Subcutaneous adipose tissue (tissue), 3 donors: ENCODE measurements around the gene KAT2B.

DNA sequence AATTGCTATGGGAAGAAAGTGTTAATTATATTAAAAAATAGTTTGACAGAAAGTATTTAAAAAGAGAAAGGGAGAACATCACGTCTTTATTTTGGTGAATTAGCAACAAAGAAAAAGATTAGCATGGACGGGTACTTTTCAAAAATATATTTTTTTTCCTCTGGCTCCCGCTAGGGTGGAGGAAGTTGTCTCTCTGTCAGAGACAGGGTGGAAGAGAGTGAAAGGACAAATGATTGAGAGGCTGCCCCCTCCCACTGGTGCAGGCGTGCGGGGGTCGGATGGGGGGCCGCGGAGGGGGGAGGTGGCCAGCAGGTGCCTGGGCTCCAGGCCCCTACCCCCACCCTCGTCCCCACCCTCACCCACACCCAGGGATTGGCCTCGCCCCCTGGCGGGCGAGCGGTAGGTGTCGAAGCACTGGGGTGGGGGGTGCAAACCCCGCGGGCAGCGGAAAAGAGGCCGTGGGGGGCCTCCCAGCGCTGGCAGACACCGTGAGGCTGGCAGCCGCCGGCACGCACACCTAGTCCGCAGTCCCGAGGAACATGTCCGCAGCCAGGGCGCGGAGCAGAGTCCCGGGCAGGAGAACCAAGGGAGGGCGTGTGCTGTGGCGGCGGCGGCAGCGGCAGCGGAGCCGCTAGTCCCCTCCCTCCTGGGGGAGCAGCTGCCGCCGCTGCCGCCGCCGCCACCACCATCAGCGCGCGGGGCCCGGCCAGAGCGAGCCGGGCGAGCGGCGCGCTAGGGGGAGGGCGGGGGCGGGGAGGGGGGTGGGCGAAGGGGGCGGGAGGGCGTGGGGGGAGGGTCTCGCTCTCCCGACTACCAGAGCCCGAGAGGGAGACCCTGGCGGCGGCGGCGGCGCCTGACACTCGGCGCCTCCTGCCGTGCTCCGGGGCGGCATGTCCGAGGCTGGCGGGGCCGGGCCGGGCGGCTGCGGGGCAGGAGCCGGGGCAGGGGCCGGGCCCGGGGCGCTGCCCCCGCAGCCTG, at the start of gene KAT2B:
TSS of gene KAT2B (plus strand) at position 859 of the 978 bp plus-strand sequence.
- PRO-cap = bidirectional peak, plus-strand start at position 447 of the sequence, minus-strand start at position 345 of the sequence; bidirectional peak, plus-strand start at position 688 of the sequence, minus-strand start at position 568 of the sequence
- RAMPAGE, long total RNA, 3 experiments = start-site peak on the plus strand in 1 of 3 experiments, centred at position 278 of the sequence, 5 reads per replicate

GRCh38 chr3:20122315-20122867, 63.6 kb downstream of the SGO1 start:
- PRO-cap = no peak
- RAMPAGE, long total RNA, 3 experiments = no peak in any of the 3 experiments

GRCh38 chr3:20236377-20236959, 50.5 kb upstream of the SGO1 start:
- PRO-cap = no peak
- RAMPAGE, long total RNA, 3 experiments = no peak in any of the 3 experiments

- PRO-cap = no peak
- RAMPAGE, long total RNA, 3 experiments = no peak in any of the 3 experiments
These were observed 44.3 kb upstream of the ZNF385D start for GRCh38 chr3:21795209-21795740.

DNA sequence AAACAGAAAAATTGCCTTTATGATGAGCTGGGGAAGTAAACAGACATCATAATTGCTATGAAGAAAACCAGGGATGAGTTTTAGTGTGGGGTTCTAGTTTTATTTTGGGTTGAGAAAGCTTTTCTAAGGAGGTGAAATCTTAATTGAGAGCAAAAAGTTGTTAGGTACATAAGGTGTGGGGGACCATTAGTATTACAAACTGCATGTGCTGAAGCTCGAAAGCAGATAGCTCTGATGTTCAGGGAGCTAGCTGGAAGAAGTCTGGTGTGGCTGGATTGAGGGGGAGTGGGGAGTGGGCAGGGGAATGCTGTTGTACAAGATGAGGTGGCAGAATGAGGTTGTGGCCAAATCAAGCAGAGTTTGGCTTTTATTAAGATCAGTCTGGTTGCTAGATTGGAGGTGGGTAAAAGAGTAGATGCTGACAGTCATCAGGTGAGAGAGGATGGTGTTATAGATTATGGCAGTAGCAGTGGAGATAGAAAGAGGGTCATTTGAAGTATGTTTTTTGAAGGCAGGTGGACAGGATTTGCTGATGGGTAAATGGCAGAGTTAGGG, 32.1 kb downstream of the UBE2E2 start:
- PRO-cap = no peak
- RAMPAGE, long total RNA, 3 experiments = start-site peak on the plus strand in 1 of 3 experiments, centred at position 490 of the sequence, 20 reads per replicate

DNA sequence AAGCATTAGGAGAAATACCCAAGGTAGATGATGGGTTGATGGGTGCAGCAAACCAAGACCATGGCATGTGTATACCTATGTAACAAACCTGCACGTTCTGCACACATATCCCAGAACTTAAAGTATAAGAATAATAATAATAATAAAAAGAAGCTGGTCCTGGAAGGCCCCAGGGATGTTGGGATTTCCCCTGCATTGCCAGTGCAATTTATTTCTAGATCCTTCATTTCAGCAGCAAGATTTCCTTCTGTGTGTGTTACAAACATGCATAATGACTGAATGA, 186.9 kb upstream of the UBE2E1 start:
- PRO-cap = no peak
- RAMPAGE, long total RNA, 3 experiments = no peak in any of the 3 experiments

GRCh38 chr3:23663197-23663423, 142.6 kb upstream of the UBE2E1 start:
- PRO-cap = no peak
- RAMPAGE, long total RNA, 3 experiments = no peak in any of the 3 experiments

- PRO-cap = no peak
- RAMPAGE, long total RNA, 3 experiments = no peak in any of the 3 experiments
These were observed 133.7 kb upstream of the UBE2E1 start for GRCh38 chr3:23671837-23672575.

GRCh38 chr3:23807224-23807575, 1.4 kb downstream of the UBE2E1 start:
- PRO-cap = unidirectional peak, minus-strand start at chr3:23807428; unidirectional peak, minus-strand start at chr3:23807497
- RAMPAGE, long total RNA, 3 experiments = no peak in any of the 3 experiments

DNA sequence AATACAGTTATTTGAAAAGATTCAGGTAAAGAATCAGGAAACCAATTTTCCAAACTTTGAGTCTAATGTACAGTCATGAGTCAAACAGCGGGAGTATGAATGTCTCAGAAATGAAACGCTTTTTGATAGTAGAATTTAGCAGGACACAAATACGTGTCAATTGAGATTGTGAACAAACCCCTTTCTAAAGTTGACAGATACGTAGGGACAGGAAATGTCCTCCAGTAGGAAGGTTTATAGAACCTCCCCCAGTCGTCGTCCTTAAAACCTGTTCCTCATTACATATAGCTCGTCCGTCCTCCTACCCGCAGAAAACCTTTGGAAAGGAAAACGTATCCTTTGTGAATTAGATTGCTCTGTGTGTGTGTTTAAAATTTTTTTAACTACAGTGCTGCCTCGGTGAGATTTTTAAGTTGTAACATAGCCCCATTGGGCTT, 4.0 kb downstream of the UBE2E1 start:
- PRO-cap = no peak
- RAMPAGE, long total RNA, 3 experiments = no peak in any of the 3 experiments

DNA sequence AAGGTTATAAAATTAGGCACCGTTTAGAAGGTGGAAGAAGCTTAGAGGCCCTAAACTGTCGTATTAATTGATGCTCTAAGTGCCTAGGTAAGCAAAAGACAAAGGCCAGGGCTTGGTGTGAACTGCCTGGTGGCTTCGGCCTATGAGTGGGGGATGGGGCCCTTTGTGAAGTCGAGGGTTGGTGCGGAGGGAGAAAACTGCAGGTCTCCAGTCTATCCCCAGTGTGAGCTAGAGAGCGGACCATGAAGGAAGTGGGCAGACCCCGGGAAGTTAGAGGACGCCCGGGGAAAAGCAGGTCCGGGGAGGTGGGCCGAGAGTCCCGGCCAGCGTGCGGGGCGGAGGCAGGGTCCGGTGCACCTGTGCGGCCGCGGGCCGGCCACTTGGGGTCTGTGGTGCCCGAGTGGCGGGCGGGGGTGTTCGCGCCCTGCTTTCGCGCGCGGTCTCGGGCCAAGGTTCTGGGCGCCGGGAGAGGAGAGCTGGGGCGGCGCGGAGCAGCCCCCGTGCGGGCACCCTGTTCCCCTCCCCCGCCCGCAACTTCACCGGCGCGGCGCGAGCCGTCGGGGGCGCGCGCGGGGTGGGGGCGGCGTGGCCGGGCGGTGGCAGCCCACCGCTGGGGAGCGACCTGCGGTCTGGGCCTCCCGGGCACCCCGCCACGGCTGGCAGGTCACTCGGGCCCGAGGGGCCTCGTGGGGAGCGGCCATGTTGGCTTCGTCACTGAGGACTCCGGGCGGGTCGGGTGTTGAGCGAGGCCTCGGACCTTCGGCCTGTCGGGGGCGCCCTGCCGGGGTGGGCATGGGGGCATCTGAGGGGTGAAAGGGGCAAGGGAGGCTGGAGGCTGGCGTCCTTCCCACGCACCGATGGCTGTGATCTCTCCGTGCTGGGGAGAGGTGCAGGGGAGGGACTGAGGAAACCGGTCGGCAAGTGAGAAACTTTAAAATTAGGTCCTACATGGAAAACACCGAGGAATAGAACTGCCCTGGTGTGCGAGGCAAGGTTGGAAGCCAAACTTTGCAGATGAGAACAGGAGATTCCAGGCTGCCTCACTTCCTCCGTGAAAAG, 4.8 kb downstream of the UBE2E1 start:
- PRO-cap = unidirectional peak, plus-strand start at position 221 of the sequence
- RAMPAGE, long total RNA, 3 experiments = start-site peak on the plus strand in 1 of 3 experiments, centred at position 455 of the sequence, 6 reads per replicate

- PRO-cap = no peak
- RAMPAGE, long total RNA, 3 experiments = no peak in any of the 3 experiments
These were observed 26.4 kb downstream of the NKIRAS1 start for GRCh38 chr3:23890329-23890785.

DNA sequence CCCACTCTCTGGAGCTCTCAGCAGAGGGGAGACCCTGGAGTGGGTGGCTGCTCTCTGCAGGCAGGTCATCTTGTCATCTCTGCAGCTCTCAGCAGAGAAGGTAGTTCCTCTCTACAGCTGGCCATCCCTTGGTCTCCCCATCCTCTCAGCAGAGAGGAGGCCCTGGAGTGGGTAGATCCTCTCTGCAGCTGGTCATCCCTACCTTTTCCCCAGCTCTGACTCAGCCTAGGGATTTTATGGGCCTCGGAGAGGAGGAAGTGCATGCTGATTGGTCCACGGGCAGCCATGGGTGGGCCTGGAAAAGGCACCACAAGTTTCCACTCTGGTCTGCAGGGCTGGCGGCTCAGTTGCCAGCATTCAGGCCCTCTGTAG, 36.8 kb downstream of the NR1D2 start:
- PRO-cap = no peak
- RAMPAGE, long total RNA, 3 experiments = no peak in any of the 3 experiments

DNA sequence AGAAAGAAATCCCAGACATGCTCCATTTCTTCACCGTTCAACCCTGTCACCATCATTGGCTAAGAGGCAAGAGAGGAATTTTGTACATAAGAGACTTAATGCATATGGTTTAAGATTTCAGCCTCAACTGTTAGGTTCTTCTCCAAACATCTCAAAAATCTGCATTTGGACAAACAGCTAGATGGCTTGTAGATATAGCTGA, 208.4 kb downstream of the THRB start:
- PRO-cap = no peak
- RAMPAGE, long total RNA, 3 experiments = no peak in any of the 3 experiments

DNA sequence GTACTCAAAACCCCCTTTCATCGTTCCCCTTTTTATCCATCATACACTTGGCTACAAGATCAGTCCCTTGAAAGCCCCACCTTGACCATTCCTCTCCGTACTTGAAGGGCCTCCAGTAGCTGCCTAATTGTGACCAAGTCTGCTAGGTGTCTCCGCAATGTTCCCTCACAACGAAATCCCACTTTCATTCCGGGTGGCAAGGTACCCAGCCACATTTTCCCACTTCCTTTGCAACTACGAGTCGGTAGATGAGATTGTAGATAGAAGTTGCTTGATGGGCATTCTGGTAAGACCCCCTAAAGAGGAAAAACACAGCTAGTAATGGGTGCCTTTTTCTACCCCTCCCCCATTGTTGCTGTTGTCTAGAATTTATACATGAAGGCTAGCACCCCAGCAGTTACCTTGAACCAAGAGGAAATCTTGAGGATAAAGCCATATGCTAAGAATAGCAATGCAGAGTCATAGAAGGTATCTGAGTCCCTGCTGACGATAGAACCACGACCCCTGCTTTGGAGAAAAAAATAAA, 162.7 kb downstream of the THRB start:
- PRO-cap = no peak
- RAMPAGE, long total RNA, 3 experiments = no peak in any of the 3 experiments

DNA sequence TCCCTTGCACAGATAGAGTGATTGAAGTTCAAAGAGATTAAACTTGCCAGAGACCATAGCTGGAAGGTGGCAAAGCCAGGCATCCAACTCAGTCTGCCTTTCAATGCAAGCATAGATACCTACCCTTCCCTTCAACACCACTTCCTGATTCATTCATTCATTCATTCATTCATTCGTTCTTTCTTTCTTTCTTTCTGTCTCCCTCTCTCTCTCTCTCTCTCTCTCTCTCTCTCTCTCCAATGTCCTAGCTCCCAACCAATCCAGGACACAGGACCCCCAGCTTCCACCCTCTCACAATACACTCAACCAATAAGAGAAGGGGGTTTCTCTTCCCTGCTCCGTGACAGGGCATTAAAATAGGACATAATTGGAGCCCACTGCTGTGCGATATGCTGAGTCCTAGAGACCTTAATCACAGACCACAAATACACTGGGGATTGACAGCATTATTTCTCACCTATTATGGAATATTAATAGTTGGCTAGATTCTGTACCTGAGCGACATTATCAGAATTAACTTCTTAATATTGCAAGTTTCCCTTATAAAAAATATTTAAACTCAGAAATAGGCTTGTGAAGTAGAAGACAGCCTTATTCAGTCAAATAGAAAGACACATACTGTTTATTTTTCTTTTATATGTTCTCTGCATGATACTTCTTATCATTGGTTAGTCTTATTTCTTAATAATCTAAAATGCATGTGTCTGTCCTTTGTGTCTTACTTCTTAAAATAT, 12.1 kb downstream of the THRB start:
- PRO-cap = no peak
- RAMPAGE, long total RNA, 3 experiments = no peak in any of the 3 experiments

- PRO-cap = no peak
- RAMPAGE, long total RNA, 3 experiments = no peak in any of the 3 experiments
These were observed 9.1 kb downstream of the THRB start for GRCh38 chr3:24485510-24485936.

- PRO-cap = no peak
- RAMPAGE, long total RNA, 3 experiments = no peak in any of the 3 experiments
These were observed 334.8 kb upstream of the THRB start for GRCh38 chr3:24829470-24829918.

DNA sequence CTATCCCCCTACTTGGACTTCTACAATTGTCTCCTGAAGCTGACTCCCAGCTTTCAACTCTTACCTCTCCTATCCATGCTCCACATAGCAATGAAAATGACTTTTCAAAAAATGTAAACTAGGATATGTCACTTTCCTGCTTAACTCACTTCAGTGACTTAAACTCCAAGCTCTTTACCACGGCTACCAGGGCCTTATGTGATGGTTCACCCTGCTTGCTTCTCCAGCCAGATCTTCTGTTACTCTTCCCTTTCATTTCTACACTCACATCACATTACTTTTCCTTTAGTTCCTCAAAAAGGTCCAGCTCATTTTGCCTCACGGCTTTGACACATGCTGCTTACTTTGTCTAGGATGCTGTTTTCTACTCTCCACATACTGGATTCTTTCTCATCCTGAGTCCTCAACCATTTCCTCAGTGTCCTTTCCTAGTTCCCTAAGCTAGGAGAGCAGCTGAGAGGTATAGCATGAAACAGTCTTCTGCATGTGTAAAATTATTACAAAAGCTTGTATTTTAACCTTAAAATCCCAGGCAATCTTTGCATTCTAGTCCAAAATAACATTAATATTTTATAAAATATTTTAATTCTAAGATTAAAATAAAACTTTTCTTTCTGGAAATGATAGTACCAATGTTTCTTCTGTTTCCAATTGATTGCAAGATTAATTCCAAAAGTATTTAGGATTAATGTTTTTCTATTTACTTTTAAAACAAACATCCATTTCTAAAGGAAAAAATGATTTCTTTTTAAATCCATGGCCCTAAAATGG, 53.5 kb downstream of the NGLY1 start:
- PRO-cap = no peak
- RAMPAGE, long total RNA, 3 experiments = no peak in any of the 3 experiments

DNA sequence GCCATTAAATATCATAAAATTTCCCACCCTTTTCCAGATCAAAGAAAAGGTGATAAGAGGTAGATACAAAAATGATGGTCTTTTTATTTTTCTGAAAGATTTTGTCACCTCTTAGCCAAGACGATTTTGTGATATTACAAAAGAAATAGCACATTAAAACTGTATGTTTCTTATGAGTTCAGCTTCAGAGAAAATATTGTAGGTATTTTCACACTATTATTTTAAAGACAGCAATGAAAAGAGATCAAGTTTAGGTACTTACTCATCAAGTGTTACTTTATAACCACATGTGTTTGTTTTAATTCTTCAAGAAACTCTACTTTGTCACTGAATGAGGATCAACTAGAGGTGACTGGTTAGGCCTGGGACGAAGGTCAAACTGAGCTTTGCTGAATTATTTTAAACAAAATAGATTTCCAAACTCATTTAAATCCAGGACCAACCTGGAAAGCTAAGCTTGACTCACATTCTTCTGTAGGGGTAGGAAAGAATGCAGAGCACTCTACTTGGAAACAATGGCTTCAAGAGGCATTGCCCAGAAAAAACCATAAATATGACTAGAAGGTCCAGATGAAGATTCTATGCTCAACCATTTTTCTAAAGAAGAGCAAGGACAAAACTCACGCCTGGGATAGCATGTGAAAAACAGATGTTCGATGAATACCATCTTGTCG, 1.3 kb upstream of the OXSM start:
- PRO-cap = no peak
- RAMPAGE, long total RNA, 3 experiments = no peak in any of the 3 experiments